ENCODE results near the gene PHC3.

DNA sequence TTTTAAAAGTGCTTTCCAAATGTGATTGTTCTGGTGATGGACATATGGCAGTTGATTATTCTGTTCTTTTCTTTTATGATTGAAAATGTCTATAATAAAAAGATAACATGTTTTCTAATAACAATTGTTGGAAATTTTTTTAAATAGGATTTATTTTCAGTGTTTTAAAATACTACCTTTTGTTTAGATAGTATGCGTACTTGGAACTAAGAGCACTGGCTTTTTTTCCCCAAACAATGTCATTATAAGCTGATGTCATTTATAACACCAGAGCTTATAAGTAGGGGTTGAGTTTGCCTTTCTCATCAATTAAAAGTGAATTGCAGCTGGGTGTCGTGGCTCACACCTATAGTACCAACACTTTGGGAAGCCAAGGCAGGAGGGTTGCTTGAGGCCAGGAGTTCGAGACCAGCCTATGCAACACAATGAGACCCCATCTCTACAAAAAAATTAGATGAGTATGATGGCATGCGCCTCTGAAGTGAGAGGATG, 9.2 kb downstream of the SEC62 start:
- PRO-cap, 2 experiments: no peak in any of the 2 experiments

DNA sequence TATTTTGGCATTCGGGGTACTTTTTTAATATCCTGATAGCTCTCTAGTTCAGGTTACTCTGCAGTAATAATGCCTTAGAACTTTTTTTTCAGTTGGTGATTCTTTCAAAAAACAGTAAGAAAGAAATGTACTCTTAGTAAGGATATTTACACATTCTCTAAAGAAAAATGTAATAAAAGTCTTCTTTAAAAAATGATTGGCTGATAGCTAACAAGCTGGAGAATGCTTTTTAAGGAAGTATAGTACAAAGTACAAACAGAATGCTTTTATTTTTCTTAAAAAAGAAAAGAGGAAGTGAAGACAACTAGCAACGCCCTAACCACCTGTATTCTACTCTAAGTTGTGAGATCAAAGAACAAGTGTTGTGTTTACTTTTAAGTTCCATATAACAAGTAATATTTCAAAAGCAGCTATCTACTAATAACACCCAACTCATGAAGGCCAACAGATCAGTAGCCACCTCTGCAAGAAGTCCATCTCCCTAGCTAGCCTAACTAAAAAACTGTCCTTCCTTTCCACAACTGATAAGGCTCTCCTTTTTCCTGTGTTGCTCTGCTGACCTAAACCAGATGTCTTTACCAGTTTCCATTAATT, 27.1 kb downstream of the PHC3 start:
- PRO-cap, 2 experiments: no peak in any of the 2 experiments

DNA sequence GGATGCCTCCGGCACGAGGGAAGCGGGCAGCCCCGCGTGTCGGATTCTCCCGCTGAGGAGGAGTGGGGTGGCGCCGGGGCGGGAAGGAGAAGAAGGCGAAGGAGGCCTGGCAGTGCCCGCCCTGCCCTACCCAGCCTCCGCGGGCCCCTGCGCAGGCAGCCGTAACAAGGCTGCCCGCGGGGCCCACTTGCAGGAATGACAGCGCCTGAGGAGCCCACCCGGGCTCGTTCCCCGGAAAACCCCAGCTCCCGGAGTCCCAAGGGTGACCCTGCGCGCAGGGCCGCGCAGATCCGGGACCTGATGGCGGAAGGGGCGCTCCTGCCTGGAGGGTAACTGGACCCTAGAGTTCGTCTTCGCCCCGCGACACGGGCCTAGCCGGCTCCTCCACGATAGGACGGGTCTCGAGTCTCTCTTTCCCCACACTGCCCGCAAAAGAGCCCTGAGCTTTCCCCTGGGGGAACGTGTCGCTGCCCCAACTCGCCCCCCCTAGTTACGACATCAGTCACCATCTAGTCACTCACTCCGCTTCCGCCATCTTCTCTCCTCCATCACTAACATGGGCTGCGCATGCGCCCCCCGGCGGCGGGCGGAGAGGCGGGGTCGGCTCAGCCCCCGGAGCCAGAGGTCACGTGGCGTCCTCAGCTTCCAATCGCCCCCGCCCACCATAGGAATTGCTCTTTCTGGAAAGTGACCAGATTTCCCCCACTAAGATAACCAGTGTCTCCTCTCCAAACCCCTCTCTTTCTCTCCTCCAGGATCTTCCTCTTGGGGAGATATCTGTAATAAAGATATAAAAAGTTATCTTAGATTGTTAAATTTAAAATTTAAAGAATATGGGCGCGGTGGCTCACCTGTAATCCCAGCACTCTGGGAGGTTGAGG, at the start of gene PHC3:
Gene PHC3, minus strand, starts transcription at position 553 of the 881 bp plus-strand sequence.
- PRO-cap, 2 experiments: peak in 2 of 2 experiments; most common minus-strand start position 553 of the sequence (in 2)

GRCh38 chr3:170227008-170227764, 5.0 kb downstream of the PRKCI start:
- PRO-cap, 2 experiments: no peak in any of the 2 experiments

GRCh38 chr3:170423136-170423816, 4.6 kb downstream of the CLDN11 start:
- PRO-cap, 2 experiments: no peak in any of the 2 experiments

DNA sequence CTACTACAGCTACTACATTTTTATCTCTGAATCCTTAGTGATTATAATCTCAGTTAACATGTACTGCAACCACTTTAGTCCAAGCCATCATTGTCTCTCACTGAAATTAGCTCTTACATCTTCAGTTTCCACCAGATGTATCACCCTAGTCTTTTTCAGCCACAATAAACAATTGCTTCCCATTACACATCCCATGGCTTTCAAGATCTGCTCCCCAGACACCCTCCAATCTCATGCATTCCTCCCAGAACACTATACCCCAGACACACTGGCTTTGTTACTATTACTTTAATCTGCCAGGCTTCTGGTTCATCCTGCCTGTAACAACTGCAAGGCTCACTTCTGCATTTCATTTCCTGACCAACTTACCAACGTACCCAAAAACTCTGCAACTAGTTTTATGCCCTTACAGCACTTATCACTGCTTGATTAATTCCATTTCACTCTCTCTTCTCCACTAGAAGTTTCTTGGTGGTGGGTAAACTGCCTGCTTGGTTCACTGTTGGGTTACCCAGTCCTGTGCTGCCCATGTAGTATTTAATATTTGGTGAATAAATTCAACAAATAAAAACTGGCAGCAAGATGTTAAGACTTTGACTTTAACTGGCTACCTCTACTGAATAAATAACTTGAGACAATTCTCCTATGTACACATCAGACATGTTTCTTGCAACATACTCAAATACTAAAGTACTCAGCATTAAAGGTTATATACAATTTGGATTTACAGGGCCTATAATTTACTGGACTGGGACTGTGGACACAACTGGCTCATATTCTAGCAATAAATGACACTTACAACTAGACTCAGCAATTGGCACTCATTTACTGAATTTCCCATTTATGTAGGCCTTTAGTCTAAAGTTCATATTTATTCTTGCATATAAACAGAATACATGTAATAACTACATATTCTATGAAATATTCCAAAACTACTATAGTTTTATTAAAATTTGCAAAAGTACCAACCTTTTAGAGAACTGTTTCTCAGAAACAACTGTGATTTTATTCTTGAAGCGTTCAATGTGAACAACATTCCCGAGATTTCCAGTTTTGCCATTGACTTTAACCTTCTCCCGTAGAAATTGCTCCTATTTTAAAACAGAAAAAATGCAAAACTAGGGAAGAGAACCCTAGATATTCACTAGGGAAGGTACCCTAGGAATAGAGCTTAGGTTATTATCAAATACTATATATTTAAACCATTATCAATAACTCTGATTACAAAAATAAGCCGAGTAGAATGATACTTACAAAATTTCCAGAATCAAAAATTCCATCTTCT, 2.5 kb downstream of the RPL22L1 start:
- PRO-cap, 2 experiments: no peak in any of the 2 experiments

DNA sequence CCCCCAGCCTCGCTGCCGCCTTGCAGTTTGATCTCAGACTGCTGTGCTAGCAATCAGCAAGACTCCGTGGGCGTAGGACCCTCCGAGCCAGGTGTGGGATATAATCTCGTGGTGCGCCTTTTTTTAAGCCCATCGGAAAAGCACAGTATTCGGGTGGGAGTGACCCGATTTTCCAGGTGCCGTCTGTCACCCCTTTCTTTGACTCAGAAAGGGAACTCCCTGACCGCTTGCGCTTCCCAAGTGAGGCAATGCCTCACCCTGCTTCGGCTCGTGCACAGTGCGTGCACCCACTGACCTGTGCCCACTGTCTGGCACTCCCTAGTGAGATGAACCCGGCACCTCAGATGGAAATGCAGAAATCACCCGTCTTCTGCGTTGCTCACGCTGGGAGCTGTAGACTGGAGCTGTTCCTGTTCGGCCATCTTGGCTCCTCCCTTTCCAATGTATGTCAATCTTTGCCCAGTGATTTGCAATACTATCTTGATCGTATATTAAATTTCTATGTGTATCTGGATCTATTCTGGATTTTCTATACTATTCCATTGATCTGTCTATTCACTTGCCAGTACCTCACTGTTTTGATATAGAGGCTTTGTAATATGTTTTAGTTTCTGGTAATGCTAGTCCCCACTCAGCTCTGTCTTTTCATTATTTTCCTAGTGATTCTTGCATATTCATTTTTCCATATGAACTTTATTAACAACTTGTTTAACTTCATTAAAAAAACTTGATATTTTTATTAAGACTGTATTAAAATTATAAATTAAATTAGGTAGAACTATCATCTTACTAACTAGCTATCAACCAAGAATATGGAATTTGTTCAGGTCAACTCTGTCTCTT, 14.4 kb upstream of the RPL22L1 start:
- PRO-cap, 2 experiments: peak in 2 of 2 experiments; most common minus-strand start position 447 of the sequence (in 2)

GRCh38 chr3:170978430-170978804, 48.1 kb downstream of the SLC2A2 start:
- PRO-cap, 2 experiments: no peak in any of the 2 experiments

- PRO-cap, 2 experiments: no peak in any of the 2 experiments
These were observed 1.7 kb upstream of the SLC2A2 start for GRCh38 chr3:171027717-171029061.

GRCh38 chr3:171045130-171045432, 18.6 kb upstream of the SLC2A2 start:
- PRO-cap, 2 experiments: no peak in any of the 2 experiments

- PRO-cap, 2 experiments: no peak in any of the 2 experiments
These were observed 75.0 kb upstream of the SLC2A2 start for GRCh38 chr3:171101422-171101983.

DNA sequence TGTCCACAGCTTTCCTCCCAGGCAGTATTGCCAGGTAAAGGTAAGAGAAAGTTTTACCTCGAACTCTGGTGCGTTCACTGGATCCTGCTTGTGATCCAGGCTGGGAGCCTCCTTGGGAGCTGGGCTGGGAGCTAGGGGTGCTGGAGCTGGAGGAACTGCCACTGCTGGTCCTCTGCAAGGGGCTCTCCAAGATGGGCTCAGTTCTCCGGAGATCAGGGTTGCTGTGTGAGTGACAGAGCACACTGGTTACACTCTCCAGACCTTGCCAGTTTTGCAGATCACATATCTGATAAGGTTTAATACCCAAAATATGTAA, 84.1 kb upstream of the SLC2A2 start:
- PRO-cap, 2 experiments: no peak in any of the 2 experiments

GRCh38 chr3:171340497-171340699, 119.8 kb downstream of the TNIK start:
- PRO-cap, 2 experiments: no peak in any of the 2 experiments

DNA sequence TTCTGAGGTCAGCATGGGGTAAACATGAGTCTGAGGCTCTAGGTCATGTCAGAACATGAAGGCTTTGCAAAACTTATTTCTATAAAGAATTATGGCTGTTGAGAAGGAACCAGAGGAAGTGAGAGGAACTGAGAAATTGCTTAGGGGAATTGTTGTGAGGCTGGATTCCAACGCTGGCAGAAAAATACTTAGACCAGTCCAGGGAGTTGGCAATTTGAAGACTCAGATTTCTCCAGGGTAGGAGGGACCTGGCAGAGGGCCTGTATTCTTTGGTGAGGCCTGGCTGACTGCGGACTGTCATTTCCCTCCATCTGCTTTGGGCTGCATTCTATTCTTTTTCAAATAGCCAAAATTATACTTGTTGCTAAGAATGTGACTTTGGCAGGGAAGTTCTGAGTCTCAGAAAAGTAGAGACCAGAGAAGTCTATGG, 155.4 kb downstream of the PLD1 start:
- PRO-cap, 2 experiments: no peak in any of the 2 experiments

GRCh38 chr3:171683900-171684765, 126.2 kb downstream of the PLD1 start:
- PRO-cap, 2 experiments: no peak in any of the 2 experiments

DNA sequence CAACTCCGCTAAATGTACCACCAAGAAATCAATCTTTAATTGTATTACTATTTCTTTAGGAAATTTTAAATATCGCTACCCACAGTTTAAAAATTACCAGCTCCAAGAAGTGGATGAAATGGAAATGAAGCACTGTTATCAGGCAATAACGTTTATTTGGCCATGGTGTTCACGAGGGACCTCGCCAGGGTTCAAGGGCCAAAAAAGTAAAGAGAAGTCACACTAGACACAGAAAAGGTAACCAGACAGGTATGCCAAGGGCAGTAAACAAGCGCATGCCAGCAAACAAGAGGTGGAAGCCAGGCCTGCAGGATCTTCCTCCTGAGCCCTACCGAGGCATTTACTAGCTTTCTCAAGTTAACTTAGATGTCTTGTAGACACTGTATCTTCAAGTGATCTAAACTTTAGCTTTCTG, 113.5 kb downstream of the PLD1 start:
- PRO-cap, 2 experiments: no peak in any of the 2 experiments

- PRO-cap, 2 experiments: no peak in any of the 2 experiments
These were observed 13.1 kb downstream of the FNDC3B start for GRCh38 chr3:172052416-172053029.

GRCh38 chr3:172063851-172064323, 24.5 kb downstream of the FNDC3B start:
- PRO-cap, 2 experiments: no peak in any of the 2 experiments

GRCh38 chr3:172098440-172099298, 59.3 kb downstream of the FNDC3B start:
- PRO-cap, 2 experiments: no peak in any of the 2 experiments

- PRO-cap, 2 experiments: no peak in any of the 2 experiments
These were observed 140.5 kb downstream of the FNDC3B start for GRCh38 chr3:172179427-172180645.